Bronchus fibroblast of lung (primary cell): ENCODE data around the genes FBXL22 and SNX22.

DNA sequence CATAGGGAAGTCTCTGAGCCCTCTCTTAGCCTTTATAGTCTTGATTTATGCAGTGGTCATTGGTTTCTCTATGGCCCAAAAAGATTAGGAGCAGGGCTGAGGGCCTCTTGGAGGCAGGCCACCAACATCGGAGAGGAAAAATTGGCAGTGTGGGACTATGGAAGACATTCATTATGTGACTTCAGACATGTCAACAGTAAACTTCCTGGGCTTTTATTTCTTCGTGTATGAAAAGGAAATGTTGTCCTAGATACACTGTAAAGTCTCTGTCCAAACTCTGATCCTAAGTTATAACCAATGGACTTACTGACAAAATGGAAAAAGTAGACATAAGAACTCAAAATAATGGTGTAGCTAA is 13.5 kb downstream of the RAB8B start:
- RAMPAGE, long total RNA: no peak

- RAMPAGE, long total RNA: no peak
Measured at GRCh38 chr15:63221342-63221919, 32.0 kb downstream of the RAB8B start.

DNA sequence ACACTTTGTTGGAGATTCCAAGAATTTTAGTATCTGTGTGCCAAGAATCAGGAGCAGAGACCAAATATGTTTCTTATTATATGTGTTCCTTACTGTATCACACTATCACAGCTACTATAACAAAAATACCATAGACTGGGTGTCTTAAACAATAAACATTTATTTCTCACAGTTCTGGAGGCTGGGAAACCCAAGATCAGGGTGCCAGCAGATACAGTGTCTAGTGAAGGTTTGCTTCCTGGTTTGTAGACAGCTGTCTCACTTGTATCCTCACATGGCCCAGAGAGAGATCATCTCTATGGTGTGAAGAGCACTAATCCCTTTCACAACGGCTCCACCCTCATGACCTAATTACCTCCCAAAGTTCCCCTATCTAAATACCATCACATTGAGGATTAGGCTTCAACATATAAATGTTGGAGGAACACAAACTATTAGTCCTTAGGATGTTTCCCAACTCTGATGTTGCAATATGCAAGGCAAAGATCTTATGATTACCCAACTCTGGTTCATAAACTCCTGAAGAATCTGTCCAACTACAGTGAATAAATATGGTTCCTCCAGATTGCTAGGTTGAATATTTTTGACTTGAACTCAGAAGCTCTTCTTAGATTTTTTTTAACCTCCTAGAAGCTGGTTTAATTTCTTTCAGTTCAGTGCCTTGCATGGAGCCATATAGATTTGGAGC is 30.4 kb upstream of the APH1B start:
- RAMPAGE, long total RNA: no peak

GRCh38 chr15:63260807-63261184 is 16.6 kb upstream of the APH1B start:
- RAMPAGE, long total RNA: no peak

GRCh38 chr15:63308021-63308813 is 30.8 kb downstream of the APH1B start:
- RAMPAGE, long total RNA: no peak

- RAMPAGE, long total RNA: no peak
Measured at GRCh38 chr15:63349061-63349883, 32.4 kb downstream of the CA12 start.

DNA sequence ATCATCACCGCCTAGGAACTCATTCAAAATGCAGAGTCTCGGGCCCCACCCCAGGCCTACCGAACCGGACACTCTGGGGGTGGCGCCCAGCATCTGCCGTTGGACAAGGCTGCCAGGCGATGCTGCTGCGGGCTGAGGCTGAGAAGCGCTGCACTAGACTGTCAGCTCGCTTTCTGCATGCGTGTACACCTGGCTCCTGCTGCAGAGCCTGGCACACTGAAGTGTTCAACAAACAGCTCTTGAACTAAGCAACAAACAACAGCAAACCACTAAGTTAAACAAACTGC is 26.3 kb downstream of the CA12 start:
- RAMPAGE, long total RNA: no peak

DNA sequence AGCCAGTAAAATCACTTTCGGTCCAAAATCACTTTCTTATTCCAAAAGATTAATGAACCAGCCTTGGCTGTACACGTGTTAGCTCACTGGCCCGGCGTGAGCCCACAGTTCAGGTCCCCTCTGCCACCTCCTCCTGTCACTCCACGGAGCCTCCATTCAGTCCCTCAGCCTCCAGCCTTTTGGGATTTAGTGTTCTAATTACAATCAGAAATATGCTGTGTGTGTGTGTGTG is 934 bp downstream of the CA12 start:
- RAMPAGE, long total RNA: no peak

DNA sequence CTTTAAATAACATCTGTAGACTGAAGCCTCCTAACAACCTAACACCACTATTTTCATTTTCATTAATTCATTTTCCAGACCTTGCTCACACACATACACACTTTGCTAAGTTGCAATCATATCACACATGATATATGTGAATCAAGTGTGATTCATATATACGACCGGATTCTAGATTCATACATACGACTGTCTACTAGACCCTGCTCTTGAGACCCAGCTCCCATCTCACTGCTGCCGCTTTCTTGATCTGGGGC is 51.3 kb upstream of the CA12 start:
- RAMPAGE, long total RNA: no peak

GRCh38 chr15:63460176-63460779 is 44.1 kb upstream of the USP3 start:
- RAMPAGE, long total RNA: no peak

GRCh38 chr15:63504932-63506059 is 903 bp downstream of the USP3 start:
- RAMPAGE, long total RNA: no peak

GRCh38 chr15:63556169-63557055 is 40.8 kb upstream of the FBXL22 start:
- RAMPAGE, long total RNA: no peak

DNA sequence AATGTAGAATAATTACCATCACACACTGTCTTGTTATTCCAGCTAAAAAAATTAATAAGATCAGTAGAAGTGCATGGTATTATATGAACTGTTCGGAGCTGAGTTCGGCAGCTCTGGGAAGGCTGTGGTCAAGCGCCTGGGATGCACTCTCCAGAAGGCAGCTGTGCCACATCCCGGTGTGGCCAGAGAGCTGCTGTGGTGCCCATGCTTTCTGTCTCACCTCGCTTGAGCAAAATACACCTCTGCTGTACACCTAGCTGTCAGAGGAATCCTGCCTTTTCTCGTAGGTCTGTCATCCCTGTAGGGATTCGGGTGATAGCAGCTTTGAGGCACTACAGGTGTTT is 33.9 kb upstream of the FBXL22 start:
- RAMPAGE, long total RNA: no peak

- RAMPAGE, long total RNA: no peak
Measured at GRCh38 chr15:63596618-63597801, at the start of gene FBXL22. Gene FBXL22 (plus strand): TSS chr15:63597387.

- RAMPAGE, long total RNA: no peak
Measured at GRCh38 chr15:63621319-63622385, 24.5 kb downstream of the FBXL22 start.

DNA sequence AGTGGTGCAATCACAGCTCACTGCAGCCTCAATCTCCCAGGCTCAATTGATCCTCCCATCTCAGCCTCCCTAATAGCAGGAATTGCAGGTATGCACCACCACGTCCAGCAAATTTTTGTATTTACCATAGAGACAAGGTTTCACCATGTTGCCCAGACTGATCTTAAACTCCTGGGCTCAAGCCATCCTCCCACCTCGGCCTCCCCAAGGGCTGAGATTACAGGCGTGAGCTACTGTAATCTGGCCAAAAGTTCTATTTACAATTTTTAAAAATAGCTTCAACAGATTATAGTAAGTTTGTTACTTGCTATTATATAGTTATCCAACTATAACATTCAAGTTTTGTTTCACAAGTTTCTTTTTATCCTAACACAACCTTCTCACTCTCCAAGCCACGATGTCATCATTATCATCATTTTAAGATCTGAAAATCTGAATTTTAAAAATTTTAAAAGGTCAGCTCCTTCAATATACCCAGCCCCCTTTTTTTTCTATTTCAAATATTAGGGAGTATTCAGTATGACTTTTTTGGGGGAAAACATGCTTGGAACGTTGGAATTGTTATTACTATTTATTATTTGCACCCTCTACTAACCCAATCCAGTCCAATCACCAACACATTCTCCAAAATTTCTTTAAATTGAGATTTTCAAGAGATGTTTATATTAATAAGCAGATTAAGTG is 2.4 kb downstream of the HERC1 start:
- RAMPAGE, long total RNA: no peak

DNA sequence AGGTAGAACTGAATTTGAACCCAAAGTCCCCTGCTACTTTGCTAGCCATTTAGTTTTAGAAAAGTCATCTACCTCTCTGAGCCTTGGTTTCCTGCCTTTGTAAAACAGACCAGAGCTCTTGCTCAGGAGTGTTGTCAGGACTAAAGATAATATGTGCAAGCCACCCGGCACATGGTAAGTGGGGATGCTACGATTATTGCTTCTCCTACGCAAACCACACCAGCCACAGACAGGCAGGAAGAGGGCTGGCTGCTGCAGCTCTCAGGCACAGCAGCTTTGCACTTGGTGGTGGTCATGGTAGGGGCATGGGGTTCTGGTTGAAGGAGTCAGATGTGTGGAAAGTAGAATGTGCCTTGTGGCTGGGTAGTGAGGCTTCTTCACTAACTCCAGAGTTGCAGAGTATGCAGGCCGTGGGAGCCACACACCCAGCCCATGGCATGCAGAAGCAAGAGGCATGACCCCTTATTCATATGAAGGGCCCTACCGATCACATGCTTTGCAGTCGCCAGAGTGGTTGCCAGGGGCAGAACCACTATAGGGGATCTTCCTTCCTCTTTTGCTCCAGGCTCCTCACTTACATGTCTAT is 59.0 kb upstream of the HERC1 start:
- RAMPAGE, long total RNA: no peak

- RAMPAGE, long total RNA: no peak
Measured at GRCh38 chr15:63925993-63926336, 92.2 kb upstream of the HERC1 start.

DNA sequence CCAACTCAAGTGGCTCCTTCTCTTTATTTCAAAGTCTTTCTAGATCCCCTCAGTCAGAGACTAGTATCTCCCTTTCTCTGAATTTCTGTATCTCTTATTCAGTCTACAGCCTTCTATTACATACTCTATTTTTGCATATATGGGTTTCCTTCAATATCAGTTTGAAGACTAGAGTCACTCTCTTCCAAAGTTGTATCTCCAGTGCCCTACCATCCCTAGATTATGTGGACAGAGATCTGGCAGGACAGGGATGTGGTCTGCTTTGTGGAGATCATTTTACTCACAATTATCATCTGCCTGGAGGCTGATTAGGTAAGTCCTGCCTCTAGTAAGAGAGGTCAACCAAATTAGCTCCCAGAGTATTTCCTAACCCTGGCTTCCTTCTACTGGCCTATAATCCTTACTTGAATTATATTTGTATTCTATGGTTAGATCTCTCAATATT is 1.2 kb downstream of the CIAO2A start:
- RAMPAGE, long total RNA: no peak

GRCh38 chr15:64151035-64151856 is at the start of gene SNX22:
Gene SNX22 (plus strand): TSS chr15:64151731.
- RAMPAGE, long total RNA: no peak